HT-29 (cell line): ENCODE measurements around a stretch of chr2.

DNA sequence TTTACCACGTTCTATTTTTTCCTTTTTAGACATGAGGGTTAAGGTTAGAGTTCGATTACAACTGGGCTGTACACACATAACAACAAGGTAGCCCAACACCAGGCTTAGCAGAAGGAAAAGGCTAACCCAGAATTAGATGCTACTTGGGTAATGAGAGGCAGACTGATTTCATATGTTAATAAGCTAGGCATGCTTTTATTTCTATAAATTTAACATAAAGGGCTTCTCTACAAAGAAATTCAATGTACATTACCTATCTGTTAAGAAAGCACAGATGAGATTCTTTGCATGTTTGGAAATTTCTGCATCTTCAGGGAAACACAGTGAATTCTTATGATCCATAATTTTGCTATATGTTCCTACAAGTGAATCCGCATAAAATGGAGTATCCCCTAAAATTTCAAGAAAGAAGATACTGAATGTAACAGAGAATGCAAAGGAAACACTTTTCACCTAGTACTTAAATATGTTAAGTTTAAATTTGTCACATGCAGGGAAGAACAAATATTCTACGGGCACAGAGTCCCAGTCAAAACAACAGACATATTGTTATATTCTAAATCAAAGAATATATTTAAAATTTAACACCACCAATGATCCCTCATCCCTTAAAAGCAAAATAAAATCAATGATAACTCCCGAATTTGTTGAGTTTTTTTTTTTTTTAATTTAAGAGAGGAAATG lies 68.9 kb downstream of the SLC66A3 start:
- RAMPAGE, long total RNA: no peak

GRCh38 chr2:11375863-11376230 lies 31.4 kb upstream of the ROCK2 start:
- RAMPAGE, long total RNA: no peak

DNA sequence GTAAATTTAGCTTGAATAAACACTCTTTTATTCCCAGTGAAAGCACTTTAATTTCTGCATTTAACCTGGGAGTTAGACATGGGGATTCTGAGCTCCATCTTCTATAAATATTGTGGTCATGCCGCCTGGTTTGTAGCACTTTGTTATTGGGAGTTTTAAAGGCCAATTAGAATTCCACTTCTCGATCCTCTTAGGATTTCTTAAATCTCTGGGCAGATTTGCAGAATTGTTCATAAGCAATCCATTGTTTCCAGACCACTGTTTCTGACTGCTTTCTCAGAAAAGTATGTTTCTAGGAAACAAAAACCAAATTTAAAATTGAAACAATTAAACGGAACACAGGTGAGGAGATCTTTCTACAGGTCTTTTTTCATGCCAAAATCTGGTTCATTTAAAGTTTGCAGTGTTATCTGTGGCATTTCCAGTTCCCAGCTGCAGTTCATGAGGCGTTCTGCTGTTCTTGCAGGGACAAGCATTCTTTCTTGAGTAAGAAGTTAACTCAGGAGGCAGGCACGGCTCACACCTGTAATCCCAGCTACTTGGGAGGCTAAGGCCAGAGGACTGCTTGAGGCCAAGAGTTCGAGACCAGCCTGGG lies 18.1 kb upstream of the E2F6 start:
- RAMPAGE, long total RNA: no peak

GRCh38 chr2:11686516-11686860 lies 16.5 kb upstream of the NTSR2 start:
- RAMPAGE, long total RNA: no peak

DNA sequence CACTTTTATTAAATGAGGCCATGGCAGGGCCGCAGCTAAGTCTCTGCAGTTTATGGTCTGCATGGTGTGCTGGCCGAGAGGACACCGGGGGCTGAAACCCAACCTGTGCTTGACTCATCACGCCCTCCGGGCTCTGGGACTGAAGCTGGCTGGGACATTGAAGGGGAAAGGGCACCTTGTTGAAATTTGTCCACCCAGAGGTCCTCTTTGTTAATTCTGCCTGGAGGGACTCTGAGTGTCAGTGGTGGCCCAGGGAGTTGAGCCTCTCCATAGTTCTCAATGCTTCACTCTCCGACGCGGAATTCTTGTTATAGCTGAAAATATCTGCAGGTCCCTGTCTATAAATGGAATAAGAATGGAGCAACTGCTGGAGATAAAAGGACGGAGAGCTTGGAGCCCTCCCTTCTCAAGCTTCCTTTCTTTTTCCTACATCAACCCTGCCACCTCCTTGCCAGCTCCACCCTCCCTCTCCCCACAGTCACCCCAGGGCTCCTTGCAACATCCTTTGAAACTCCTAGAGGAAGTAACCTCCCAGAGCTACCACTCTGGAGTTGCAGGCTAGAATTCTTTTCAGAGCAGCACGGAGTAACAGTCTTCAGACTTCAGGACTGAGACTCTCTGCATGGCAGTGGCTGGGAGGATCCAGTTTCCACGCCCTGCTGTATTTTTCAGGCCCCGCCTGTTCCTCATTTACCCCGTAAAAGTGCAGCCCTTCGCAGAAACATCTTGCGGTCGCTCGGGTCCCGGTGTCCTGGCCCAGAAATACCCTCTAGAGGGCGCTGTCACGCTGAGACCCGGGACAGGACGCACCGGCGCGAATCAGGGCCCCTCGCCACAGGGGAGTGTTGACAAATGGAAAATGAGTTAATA lies 18.1 kb upstream of the NTSR2 start:
- RAMPAGE, long total RNA: no peak

GRCh38 chr2:11743753-11744648 lies 2.4 kb upstream of the LPIN1 start:
- RAMPAGE, long total RNA: no peak

DNA sequence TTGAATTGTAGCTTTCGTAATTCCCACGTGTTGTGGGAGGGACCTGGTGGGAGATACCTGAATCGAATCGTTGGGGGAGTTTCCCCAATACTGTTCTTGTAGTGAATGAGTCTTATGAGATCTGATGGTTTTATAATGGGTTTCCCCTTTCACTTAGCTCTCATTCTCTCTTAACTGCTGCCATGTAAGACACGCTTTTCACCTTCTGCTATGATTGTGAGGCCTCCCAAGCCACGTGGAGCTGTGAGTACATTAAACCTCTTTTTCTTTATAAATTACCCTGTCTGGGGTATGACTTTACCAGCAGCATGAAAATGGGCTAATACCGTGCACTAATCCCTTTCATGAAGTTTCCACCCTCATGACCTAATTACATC lies 120.6 kb downstream of the LPIN1 start:
- RAMPAGE, long total RNA: no peak

GRCh38 chr2:12007280-12007625 lies 260.8 kb downstream of the LPIN1 start:
- RAMPAGE, long total RNA: no peak

GRCh38 chr2:12044856-12045221 lies 298.4 kb downstream of the LPIN1 start:
- RAMPAGE, long total RNA: no peak

DNA sequence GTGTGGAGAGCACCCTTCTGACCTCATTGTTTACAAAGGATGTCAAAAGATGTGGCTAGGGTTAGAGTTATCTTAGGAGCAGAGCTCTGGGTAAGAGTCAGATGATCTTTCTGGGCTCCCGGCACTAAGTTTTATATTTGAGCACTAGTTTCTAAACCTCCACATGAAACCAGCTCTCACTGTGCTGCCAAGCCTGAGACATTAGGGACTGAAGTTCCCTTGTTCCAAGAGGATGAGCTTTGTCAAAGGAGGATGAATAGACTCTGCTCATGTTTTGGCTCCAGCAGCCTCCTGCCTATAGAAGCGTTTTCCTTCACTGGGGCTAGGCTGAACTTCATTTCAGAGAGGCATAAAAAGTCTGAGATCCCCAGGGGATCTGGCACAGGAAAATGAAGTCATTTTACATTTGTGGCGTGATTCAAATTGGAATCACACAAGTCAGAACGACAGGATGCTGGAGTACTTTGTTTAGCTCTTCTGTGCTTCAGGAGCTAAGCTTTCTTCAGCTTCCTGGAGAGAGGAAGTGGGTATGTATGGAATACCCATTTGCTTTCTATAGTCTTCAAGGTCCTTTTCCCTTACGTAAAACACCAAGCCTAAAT lies 403.0 kb upstream of the TRIB2 start:
- RAMPAGE, long total RNA: no peak

GRCh38 chr2:12318087-12318516 lies 398.6 kb upstream of the TRIB2 start:
- RAMPAGE, long total RNA: no peak

GRCh38 chr2:12456072-12456878 lies 260.5 kb upstream of the TRIB2 start:
- RAMPAGE, long total RNA: no peak

GRCh38 chr2:12719553-12720114 lies 2.9 kb downstream of the TRIB2 start:
- RAMPAGE, long total RNA: no peak

- RAMPAGE, long total RNA: no peak
These were observed 2.9 kb downstream of the LRATD1 start for GRCh38 chr2:14635180-14635966.

DNA sequence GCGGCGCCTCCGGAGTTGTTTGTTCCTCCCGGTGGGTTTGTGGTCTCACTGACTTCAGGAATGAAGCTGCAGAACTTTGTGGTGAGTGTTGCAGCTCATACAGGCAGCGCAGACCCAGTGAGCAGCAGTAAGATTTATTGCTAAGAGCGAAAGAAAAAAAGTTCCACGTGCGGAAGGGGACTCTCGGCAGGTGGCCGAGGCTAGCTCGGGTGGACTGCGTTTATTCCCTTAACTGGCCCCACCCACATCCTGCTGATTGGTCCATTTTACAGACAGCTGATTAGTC lies 240.3 kb downstream of the LRATD1 start:
- RAMPAGE, long total RNA: no peak

DNA sequence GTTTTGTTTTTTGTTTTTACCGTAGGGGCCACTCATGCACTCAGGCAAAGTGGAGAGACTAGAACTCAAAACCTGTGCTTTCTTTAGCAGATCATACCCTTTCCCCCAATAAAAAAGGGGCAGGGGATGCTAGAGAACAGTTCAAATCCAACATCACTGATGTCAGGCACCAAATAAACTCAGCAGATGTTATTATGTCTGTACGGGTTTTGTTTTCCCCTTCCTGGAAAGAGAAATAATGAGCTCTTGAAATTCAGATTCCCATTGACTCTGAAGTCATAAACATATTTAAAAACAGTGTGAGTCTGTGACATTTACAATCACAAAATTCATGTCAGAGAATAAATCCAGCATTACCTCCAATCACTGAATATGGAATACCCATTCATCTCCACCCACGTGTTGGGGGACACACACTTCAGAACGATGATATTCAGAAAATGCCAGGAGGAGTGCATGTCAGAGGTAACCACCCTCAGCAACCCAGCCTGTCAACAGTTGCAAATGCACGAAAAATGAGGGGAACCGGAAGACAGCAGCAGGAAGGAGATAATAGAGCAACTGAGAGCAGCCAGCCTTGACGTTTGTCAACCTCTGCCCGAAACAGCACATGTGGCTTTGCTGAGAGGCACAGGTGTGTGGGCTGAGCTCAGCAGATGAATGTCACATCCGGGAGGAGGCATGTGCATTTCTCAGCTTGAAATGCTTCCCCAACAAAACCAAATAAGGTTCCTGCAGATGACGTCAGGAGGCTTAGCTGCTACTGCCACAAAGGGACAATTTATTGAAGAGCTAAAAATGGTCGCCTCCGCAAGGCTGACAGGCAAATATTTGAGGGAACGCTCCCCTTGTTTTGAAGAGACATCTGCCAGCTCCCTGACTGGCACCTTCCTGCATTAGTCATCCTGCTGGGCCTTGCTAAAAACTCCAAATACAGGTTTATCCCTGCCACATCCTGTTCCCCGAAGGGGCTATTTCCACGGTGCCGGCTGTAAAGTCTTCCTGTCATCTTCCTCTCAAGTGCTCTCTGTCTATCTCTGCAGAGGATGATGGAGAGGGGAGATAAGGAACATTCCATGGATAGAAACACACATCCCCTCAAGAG lies 419.1 kb downstream of the NBAS start:
- RAMPAGE, long total RNA: no peak

DNA sequence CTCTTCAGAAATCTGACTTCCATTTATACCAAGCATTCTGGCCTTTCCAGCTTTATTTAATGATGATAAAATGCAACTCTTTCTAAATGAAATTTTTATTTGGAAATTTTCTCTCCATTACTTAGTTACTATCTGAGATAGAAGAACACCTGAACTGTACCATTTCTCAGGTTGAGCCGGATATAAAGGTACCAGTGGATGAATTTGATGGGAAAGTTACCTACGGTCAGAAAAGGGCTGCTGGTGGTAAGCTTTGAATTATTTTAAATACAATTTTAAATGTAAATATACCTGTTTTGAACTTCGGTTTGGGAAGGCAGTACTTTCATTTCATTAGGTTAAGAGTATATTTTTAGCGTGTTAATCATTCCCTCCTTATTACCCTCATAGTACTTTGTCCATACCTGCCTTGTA lies 38.2 kb downstream of the DDX1 start:
- RAMPAGE, long total RNA: no peak

GRCh38 chr2:15639974-15640694 lies 48.5 kb downstream of the DDX1 start:
- RAMPAGE, long total RNA: no peak

- RAMPAGE, long total RNA: no peak
These were observed 170.6 kb upstream of the MYCN start for GRCh38 chr2:15769705-15770193.

GRCh38 chr2:15942484-15943029 lies 2.2 kb downstream of the MYCN start:
- RAMPAGE, long total RNA: no peak